HEK293 (cell line): ENCODE data around the gene EPHA5.

DNA sequence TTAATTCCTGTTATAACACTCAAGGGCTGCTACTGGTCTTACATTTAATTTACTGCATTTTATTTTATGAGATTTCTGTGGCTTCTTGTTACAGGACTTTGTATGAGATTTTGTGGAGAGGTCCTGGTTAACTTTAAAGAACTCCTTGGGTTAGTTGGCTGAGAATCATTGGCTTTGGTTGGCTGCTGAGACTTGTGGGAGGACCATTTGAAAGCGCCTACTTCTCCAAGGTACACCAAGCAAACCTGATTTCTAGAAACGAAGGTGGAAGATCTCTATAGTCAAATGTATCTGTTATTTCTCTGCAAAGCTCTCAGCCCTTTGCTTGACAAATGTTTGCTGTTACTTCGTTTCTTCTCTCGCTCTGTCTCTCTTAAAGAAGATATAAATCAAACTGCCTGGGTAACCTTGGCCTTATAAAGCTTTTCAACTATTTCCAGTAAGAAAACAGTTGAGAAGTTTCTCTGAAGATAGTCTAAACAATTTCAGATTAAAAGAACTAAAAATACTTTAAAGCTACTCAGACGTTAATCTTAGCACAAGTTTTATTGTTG, 22.8 kb downstream of the HOPX start:
- PRO-cap = no peak
- RRBS, 2 experiments = no CpG with 5 or more reads among the region's 5 CpGs

DNA sequence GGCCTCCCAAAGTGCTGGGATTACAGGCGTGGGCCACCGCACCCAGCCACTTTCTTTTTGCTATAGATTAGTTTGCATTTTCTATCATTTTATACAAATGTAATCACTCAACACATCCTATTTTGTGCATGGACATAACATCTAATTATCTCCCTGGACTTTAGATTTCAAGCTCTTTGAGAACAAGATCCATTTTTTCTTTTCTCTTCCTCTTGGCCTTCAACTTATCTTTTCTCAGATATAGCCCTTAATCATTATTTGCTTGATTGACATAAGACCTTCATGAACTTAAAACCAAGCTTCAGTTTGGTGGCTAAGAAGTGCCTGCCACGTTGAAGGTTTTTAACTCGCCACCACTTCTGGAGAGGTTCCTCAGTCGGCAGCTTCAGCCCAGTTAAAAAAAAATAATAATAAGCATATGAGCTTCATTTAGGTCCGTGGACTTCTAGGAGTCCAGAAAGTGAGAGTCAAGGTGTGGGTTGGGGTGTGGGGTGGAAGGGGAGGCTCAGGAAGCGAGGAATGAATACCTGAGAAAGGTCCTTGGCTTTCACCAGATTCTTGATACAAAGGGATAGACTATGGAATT, 1.3 kb downstream of the HOPX start:
- PRO-cap = no peak
- RRBS, 2 experiments = no CpG with 5 or more reads among the region's 7 CpGs

- PRO-cap = no peak
- RRBS, 2 experiments = no CpG with 5 or more reads among the region's 2 CpGs
These were observed 667 bp downstream of the HOPX start for GRCh38 chr4:56680316-56680941.

GRCh38 chr4:56908397-56909478, 1.0 kb downstream of the REST start:
- PRO-cap = bidirectional peak, plus-strand start at chr4:56908469, minus-strand start at chr4:56908343; bidirectional peak, plus-strand start at chr4:56908515, minus-strand start at chr4:56908590; bidirectional peak, plus-strand start at chr4:56909161, minus-strand start at chr4:56909157; bidirectional peak, plus-strand start at chr4:56909330, minus-strand start at chr4:56909277
- RRBS, 2 experiments = 1 to 2% methylated on average over 56 of the region's 115 CpGs

DNA sequence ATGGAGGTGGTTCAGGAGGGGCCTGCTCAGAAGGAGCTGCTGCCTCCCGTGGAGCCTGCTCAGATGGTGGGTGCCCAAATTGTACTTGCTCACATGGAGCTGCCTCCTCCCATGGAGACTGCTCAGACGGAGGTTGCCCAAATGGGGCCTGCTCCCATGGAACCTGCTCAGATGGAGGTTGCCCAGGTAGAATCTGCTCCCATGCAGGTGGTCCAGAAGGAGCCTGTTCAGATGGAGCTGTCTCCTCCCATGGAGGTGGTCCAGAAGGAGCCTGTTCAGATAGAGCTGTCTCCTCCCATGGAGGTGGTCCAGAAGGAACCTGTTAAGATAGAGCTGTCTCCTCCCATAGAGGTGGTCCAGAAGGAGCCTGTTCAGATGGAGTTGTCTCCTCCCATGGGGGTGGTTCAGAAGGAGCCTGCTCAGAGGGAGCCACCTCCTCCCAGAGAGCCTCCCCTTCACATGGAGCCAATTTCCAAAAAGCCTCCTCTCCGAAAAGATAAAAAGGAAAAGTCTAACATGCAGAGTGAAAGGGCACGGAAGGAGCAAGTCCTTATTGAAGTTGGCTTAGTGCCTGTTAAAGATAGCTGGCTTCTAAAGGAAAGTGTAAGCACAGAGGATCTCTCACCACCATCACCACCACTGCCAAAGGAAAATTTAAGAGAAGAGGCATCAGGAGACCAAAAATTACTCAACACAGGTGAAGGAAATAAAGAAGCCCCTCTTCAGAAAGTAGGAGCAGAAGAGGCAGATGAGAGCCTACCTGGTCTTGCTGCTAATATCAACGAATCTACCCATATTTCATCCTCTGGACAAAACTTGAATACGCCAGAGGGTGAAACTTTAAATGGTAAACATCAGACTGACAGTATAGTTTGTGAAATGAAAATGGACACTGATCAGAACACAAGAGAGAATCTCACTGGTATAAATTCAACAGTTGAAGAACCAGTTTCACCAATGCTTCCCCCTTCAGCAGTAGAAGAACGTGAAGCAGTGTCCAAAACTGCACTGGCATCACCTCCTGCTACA, 23.4 kb downstream of the REST start:
- PRO-cap = no peak
- RRBS, 2 experiments = no CpG with 5 or more reads among the region's 7 CpGs

DNA sequence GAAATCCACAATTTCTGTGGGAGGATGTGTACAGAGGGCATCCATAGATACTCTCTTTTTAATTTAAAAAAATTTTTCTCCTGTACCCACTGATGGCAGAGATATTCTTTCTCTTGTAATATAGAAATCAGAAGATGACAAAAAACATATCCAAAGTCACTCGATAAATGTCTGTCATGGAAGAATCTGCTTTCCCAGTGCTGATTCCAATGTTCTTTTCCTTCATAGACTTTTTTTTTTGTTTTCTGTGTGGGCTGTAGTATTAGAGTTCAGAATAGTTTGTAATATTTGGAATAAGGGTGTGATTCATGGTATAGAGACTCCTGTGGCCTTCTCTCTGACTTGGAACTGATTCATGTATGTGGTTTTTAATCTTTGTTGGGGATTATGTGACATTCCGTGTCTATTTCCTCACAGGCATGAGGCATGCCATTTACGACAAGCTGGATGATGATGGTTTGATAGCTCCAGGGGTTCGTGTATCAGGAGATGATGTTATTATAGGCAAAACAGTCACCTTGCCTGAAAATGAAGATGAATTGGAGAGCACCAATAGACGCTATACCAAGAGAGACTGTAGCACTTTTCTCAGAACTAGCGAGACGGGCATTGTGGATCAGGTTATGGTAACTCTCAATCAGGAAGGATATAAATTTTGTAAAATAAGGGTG, 44.4 kb downstream of the POLR2B start:
- PRO-cap = no peak
- RRBS, 2 experiments = no CpG with 5 or more reads among the region's 7 CpGs

GRCh38 chr4:57030001-57030514, 51.4 kb downstream of the POLR2B start:
- PRO-cap = no peak
- RRBS, 2 experiments = no CpG with 5 or more reads among the region's 7 CpGs

GRCh38 chr4:57078358-57079347, 31.5 kb downstream of the IGFBP7 start:
- PRO-cap = no peak
- RRBS, 2 experiments = no CpG with 5 or more reads among the region's 11 CpGs

DNA sequence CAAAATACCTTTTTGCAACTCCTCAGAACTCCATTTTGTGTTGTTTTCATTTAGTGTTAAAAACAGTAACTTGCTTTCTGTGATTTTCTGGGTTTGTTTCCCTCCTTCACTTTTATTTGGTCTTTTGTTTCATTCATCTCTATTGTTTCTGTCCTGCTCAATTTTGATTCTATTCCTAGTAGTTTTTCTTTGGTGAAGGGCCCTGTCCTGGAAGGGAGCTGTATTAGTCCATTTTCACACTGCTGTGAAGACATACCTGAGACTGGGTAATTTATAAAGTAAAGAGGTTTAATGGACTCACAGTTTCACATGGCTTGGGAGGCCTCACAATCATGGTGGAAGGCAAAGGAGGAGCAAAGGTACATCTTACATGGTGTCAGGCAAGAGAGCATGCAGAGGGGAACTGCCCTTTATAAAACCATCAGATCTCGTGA, 24.4 kb downstream of the IGFBP7 start:
- PRO-cap = no peak
- RRBS, 2 experiments = no CpG with 5 or more reads among the region's 1 CpG

DNA sequence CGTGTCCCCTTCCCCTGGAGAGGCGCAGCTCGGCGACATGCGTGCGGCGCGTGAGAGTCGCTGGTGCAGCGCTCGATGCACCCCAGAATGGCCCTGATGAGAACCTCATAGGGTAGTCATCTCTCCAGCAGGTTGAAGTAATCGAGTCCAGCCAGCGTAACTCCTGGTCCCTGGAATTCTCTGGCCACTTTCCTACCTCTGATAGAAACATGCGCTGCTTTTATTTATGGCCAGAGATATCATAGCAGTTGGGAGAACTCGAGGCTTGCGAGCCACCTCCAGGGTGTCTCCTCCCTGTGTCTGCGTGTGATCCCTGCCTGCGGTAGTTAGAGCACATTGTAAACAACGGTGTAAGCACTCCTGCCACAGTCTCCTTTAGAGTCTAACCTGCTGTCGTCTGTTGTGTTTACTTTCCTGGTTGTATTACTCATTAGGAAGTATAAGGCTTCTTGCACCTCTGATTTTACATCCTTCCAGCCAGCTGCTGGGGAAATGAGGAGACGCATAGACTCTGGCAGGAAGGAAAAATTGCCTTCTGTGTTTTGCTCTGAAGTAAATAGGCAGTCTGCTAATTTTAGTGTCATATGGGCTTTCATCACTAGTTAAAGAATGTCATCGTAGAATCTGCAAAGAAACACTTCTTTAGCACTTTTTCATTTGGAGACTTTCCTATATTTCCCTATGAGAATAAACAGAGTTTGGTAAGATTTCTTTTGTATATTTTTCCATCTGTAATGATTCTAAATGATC, 3.1 kb downstream of the ADGRL3 start:
- PRO-cap = bidirectional peak, plus-strand start at position 242 of the sequence, minus-strand start at position 302 of the sequence
- RRBS, 2 experiments = no CpG with 5 or more reads among the region's 22 CpGs

- PRO-cap = no peak
These were observed 933.4 kb downstream of the ADGRL3 start for GRCh38 chr4:62133367-62134001.

GRCh38 chr4:62135565-62136141, 935.5 kb downstream of the ADGRL3 start:
- PRO-cap = no peak
- RRBS, 2 experiments = no CpG with 5 or more reads among the region's 1 CpG

GRCh38 chr4:63532847-63533235, 876.4 kb downstream of the TECRL start:
- PRO-cap = unidirectional peak, minus-strand start at chr4:63532999
- RRBS, 2 experiments = no CpG with 5 or more reads among the region's 9 CpGs

DNA sequence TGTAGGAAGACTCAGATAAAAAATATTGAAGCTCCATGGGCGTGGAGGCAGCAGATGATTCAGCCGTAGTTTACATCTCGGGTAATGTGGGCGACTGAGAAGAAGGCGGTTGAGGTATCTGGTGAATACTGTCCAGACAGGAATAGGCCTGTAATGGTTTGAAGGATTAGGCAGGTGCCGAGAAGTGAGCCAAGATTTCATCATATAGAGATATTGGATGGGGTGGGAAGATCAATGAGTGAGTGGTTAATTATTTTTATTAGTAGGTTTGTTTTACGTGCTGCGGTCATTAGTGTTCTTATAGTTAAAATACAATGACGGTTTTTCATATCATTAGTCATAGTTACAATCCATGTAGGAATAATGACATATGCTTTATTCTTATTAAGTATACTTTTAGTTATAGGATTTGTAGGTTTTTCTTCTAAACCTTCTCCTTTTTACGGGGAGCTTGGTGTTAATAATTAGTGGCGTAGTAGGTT, 199.3 kb upstream of the TECRL start:
- PRO-cap = no peak
- RRBS, 2 experiments = no CpG with 5 or more reads among the region's 11 CpGs

DNA sequence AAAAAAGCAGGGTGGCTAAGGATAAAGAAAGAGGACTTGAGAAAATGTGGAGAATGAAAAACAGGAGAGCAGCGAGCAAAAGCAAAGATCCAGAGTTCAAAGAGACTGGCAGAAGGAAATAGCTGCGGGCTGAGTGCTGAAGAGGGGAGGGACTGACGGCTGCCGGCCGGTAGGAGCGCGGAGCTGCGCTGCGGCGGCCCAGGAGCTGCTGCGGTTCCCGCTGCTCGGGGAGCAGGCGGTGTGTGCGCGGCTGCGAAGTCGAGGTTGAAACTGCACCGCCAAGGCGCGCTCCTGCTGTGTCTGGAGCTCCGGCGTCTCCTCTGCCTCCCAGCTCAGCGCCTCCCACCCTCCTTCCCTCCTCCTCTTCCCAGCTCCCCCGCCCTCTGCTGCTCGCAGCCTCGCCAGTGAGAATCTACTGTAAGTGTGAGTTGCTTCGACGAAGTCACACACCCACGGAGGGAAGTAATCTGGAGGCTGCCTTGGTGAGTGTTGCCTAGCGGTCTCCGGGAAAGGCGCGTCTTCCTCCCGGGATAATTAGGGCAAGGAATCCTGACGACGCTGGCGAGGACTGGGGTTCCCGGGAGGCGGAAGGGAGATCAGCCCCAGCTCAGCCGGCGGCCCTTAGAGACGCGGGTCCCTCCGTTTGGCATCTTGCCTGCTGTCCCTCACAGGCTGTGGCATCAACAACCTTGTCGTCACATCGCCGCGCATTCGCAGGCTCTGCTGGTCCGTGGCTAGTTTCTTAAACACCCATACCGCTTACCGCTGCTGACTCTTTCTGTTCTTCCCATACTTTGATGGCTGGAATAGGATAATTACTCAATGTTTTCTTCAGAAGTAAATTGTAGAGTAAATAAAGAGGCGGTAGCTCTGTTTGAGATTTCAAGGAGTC, at the start of gene EPHA5:
EPHA5 (minus strand) TSS at position 298 of the 892 bp plus-strand sequence.
- PRO-cap = bidirectional peak, plus-strand start at position 201 of the sequence, minus-strand start at position 272 of the sequence; bidirectional peak, plus-strand start at position 429 of the sequence, minus-strand start at position 414 of the sequence; unidirectional peak, minus-strand start at position 796 of the sequence
- RRBS, 2 experiments = 3% methylated on average over 4 of the region's 54 CpGs; no CpG with 5 or more reads in 1 of the 2 experiments

DNA sequence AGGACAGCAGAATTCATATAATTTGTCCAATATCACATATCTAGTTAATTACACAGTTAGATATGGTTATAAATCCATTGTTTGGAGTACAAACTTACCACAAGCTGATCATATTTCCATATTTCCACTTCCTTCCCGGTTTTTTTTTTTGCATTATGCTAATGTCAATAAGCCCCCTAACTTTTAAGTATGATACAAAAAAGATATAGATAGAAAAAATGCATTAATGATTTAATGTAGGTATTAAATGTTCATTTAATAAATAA, 569.1 kb upstream of the EPHA5 start:
- PRO-cap = no peak
- RRBS, 2 experiments = no CpG with 5 or more reads among the region's 1 CpG

DNA sequence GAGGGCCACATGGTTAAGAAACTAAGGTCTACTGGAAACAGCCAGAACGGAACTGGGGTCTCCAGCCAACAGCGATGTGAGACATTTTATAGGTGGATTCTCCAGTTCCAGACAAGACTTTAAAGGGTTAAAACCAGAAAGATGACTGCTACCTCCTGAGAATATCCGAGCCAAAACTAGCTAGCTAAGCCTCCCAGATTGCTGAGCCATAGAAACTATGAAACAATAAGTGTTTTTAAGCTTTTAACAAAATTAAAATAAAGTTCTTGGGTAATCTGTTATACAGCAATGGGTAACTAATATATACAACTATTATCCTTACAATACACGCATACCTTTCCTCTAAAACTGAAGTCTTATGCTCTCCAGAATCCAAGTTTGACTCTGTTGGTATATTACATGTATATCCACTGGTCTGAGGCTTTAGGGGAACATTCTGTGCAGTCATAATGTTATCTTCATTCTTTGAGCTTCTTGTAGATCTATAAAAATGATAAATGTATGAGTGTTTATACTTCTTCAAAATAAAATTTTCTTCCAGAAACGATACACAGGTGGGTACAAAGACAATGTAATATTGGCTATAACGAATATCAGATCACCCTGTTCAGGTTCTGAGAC, 38.7 kb downstream of the CENPC start:
- PRO-cap = no peak
- RRBS, 2 experiments = no CpG with 5 or more reads among the region's 6 CpGs

GRCh38 chr4:67509231-67510481, 35.6 kb downstream of the CENPC start:
- PRO-cap = no peak
- RRBS, 2 experiments = no CpG with 5 or more reads among the region's 3 CpGs

GRCh38 chr4:68310423-68311409, 39.2 kb downstream of the YTHDC1 start:
- PRO-cap = no peak
- RRBS, 2 experiments = no CpG with 5 or more reads among the region's 3 CpGs

DNA sequence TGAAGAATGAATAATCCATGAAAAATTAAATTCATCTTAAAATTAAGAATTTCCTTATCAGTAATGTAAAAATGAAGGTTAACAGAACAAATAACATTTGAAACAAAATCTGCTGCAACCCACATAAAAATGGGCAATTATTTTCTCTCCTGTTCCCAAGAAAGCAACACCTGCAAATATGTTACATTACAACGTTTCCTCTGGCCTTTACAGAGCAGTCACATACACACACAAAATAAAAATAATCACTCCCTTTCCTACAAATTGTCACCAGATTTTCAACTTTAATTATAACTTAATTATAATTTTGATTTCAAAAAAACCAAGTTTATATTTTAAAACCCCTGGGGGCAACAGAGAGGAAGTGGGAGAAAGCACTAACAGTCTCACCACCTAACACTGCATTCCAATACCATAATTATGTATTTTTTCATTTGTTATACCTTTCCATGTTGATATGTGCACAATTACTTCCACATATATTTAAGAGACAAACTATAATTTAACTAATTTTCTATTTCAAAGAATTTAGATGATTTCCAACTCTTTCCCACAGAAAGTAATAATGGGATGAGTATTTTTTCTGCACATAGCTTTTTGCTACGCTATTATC, 21.7 kb downstream of the YTHDC1 start:
- PRO-cap = no peak
- RRBS, 2 experiments = no CpG with 5 or more reads among the region's 2 CpGs